ENCODE measurements around a stretch of chr15.

DNA sequence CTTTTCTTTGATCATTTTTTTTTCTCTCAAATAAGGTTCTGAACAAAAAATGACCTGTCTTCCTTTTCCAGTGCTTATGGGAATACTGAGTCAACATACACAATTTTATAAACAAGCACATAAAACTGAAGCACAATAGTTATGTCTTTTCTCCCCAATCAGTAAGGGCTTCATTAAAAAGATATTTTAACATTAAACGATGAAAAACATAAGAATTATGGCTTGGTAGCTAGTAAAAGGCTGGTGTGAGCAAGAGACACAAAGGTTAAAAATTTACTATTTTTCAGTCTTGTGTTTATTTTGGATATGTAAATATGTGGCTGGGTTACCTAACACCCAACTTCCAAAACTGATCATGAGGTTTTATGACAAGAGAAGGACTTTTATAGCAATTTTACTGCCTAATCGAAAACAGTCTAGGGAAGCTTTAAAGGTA, 102.1 kb upstream of the TLN2 start:
- RRBS, result no CpG with 5 or more reads among the region's 2 CpGs

DNA sequence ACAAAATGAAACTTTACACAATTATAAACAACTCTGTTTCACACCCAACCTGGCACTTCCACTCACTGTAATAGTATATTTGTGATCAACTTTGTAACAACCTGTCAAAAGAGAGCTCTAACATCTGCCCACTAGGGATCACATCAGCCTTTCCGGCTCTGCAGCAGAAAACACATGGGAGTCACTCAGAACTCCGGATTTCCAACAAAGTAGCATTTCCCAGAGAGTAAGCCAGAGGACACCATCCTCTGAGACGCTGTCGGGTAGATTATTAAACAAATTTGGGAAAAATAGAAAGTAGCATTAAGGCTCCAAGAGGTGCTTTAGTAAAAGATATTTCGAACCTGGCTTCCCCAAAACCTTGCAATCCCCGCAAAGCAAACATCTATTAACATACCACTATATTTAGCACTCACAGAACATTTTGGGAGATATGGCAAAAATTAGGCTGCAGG, 101.6 kb upstream of the TLN2 start:
- RRBS, result no CpG with 5 or more reads among the region's 6 CpGs

GRCh38 chr15:62326181-62326768, 64.1 kb upstream of the TLN2 start:
- RRBS, result no CpG with 5 or more reads among the region's 4 CpGs

GRCh38 chr15:62350527-62351001, 39.8 kb upstream of the TLN2 start:
- RRBS, result 92% methylated on average over 2 of the region's 16 CpGs

GRCh38 chr15:62701950-62702200, 311.5 kb downstream of the TLN2 start:
- RRBS, result no CpG with 5 or more reads among the region's 6 CpGs

DNA sequence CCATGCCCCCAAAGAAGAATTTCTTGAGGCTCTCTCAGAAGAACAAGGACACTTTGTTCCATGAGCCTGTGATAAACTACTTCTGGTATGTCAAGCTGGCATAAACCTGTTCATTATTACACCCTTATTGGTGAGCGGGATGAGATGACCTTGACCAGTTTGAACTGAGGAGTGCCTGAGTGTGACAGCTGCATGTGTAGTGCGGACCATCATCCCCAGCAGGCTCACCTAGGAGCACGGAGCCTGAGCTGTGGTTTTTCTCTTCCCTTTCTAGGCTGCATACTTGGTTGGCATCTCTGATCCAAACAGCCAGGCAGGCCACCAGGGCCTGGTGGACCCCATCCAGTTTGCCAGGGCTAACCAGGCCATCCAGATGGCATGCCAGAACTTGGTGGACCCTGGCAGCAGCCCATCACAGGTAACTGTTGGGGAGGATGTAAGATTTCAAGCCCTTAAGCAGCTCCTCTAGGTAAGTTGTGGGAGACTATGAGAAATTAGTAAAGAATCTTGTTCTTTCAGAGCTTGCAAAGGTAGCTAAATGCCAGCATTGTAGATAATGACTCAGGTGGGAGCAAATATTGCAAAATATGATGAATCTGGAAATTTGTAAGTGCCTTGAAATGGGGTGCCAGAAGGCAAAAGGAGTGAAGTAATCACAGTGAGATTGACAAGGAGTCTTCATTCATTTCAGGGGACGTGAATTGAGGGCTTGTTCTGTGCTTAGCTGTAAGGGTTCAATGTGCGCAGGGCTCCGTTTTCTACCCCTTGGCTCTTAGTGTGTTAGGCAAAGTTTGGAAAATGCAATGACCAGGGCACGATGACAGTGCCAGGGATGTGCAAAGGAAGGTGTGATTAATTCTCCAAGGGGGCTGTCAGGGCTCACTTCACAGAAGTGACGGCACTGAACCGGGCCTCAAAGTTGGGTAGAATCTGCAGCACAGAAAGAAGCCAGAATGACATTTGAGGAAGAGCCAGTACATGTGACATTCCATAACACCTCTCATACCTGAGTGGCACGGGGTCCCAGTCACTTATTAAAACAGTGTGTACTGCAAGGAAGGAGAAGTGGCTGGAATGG, 288.7 kb upstream of the TPM1 start:
- RRBS, result no CpG with 5 or more reads among the region's 10 CpGs

DNA sequence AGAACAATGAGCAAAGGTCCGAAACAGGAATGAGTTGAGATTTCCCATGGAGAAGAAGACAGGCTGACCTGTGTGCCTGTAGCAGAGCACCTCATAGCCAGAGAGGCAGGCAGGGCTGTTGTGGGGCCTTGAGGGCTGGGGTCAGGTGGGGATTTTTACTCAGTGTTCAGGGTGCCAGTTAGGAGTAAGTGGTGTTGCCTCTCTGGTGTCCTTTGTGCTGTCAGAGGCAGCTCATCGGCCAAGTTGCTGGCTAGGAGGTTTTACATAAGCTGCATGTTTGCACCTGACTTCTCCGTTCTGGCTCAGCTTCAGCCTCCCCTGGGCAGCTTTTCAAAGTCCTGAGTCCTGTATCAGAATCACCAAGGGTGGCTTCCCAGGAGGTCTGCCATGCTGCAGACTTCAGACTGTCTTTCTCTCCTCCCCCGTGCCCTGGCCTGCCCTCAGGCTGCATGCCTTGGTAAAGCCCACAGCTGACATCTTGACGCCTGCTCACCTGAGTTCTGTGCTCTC, 242.6 kb upstream of the TPM1 start:
- RRBS, result no CpG with 5 or more reads among the region's 5 CpGs

- RRBS, result no CpG with 5 or more reads among the region's 15 CpGs
These were observed 206.8 kb upstream of the TPM1 start for GRCh38 chr15:62835725-62836088.

- RRBS, result no CpG with 5 or more reads among the region's 9 CpGs
These were observed 148.2 kb upstream of the TPM1 start for GRCh38 chr15:62894311-62894857.

DNA sequence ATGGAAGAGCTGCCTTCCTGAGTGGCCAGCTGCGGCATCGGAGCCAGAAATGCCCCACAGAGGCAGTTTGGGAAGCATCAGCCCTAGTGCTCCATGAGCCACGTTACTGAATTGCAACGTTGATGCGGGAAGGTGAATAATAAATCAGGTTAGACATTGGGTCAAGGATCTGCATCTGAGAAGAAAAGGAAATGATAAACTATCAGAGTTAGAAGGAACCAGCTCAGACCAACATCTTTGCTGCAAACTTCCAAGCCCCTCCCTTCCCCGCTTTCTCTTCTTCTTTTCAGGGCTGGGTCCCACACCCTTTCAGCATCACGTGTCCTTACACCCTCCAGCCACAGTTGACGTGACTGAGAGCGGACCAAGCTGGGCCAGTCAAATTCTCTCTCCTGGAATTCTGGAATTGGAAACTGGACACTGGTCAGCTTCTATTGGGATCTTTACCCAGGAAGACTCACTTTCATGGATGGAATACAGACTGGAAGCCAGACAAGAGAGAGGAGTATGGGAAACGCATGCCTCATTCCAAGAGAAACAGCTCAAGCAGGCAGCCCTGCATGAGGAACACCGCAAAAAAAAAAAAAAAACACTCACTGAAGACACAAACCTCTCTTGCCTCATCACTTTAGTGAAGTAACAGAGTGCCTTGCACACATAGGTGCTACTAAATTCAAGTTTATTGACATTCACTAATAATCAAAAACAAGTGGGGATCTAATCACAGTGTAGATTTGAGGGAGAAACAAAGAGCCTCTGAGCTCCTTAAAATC, 12.5 kb upstream of the TPM1 start:
- RRBS, result no CpG with 5 or more reads among the region's 11 CpGs

GRCh38 chr15:63045243-63046137, 2.9 kb downstream of the TPM1 start:
- RRBS, result no CpG with 5 or more reads among the region's 8 CpGs

DNA sequence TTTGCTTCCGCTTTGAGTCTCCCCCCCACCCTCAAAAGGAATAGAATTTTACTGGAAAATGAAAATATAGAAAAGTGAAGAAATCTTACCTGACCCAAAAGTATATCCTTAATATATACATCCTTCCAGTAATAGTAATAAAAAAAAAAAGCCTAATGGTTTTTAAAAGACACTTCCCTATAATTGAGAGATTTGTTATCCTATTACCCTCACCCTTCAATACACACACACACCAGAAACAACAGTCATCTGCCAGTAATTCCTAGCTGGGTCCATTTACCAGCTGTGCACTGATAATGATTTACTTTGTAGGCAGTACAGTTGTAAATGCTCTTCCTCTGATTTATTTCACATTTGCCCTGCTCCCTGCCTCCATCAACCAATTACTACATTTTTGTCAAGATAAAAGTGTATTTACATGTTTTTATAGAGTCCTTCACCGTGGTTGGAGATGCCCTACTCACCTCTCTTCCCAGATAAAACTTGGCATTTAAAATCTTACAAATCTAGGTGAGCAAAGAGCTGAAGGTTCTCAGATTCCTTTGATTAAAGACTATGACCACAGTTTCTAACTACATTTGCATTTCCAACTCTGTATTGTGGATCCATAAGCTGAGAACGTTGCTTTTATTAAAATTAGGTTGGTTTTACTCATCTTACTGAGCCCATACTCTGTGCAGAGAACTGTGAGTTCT, 12.5 kb downstream of the TPM1 start:
- RRBS, result no CpG with 5 or more reads among the region's 3 CpGs

DNA sequence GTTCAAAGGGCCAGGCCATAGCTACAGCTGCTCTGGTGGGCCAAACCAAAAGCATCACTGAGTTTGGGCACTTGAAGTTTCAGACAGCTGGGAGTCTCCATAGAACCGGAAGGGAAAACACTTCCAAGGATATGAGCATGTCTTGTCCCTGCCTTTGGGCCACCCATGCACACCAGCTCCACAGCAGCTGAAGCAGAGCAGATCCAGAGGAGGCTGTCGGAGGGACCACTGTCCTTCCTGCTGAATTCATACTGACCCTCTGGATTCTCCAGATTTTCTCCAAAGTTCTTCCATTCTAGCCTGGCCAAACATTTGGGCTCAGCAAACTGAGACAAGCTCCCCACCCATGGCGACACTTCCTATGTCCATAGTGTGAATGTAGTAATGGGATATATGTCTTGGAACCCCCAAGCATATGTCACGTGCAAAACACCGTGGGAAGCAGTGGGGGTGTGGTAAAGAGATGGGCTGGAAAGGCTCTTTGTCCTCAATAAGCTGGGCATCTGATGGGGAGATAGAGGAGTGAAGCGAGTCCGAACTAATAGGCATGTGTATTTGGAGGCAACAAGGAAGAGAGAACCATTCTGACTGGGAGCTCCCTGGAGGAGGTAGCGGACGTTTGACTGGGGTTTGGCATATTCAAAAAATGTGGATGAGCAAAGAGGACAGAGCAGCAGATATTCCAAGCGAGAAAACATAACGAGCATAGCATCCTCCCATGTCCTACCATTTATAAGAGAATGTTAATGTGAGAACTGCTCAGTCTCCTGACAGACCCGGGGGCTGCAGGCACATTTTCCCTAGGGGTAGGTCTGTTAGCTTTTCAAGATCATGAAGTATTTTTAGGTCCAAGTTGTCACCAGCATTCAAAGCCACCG, 25.4 kb downstream of the TPM1 start:
- RRBS, result no CpG with 5 or more reads among the region's 13 CpGs

- RRBS, result no CpG with 5 or more reads among the region's 6 CpGs
These were observed 29.0 kb downstream of the TPM1 start for GRCh38 chr15:63071453-63072125.

DNA sequence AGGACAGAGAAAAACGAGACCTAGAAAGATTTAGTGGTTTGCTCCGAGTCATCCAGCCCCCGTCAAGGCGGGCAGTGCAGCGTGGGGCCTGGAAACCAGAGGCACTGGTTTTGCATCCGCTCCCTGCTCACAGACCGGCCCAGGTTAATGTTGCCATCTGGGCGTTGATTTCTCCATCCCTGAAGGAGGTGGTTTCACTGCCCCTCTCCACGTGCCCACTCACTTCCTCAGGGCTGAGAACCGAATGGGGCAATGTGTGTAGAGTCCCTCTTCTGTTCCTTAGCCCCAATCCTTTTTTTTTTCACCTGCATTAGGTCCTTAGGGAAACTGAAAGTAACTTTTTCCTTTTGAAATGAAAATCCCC, 32.8 kb downstream of the TPM1 start:
- RRBS, result no CpG with 5 or more reads among the region's 10 CpGs

DNA sequence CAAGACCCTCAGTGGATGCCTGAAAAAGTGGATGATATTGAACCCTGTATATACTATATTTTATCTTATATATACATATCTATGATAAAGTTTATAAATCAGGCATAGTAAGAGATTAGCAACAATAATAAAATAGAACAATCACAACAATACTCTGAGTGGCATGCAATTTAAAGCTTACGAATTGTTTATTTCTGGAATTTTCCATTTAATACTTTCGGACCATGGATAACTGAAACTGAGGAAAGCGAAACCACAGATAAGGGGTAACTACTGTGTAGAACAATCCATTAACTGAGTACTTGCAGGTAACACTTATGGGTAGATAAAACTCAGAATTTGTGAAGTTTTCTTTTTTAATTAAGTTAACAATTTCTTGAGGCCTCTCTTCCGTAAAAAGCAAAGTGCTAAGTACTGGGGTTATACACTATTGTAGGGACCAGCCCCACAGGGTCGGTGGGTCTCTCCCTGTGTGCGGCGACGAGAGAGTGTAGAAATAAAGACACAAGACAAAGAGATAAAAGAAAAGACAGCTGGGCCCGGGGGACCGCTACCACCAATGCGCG, 1.4 kb downstream of the LACTB start:
- RRBS, result no CpG with 5 or more reads among the region's 12 CpGs

DNA sequence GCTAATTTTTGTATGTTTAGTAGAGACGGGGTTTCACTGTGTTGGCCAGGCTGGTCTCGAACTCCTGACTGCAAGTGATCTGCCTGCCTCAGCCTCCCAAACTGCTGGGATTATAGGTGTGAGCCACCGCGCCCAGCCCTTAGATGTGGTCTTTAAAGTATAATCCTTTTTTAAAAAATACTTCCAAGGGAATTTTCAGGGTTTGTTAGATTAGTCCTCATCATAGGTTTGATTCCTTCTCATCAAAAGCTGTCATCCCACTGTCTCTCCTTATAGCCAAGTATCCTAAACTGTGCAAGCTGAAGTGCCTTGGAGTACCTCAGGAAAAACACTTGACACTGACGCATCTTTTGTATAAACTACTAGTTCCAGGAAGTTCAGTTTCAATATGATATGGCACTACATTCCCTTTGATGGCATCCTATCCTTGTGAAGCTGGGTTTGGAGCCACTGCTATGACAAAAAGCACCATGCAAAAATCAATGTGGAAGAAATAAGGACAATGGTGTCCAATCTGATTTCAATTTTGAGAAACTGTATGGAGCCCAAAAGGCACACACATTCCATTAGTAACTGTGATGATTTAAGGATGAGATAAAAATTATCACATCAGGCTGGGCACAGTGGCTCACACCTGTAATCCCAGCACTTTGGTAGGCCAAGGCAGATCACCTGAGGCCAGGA, 5.7 kb downstream of the RPS27L start:
- RRBS, result no CpG with 5 or more reads among the region's 5 CpGs

DNA sequence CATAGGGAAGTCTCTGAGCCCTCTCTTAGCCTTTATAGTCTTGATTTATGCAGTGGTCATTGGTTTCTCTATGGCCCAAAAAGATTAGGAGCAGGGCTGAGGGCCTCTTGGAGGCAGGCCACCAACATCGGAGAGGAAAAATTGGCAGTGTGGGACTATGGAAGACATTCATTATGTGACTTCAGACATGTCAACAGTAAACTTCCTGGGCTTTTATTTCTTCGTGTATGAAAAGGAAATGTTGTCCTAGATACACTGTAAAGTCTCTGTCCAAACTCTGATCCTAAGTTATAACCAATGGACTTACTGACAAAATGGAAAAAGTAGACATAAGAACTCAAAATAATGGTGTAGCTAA, 13.5 kb downstream of the RAB8B start:
- RRBS, result no CpG with 5 or more reads among the region's 2 CpGs

- RRBS, result no CpG with 5 or more reads among the region's 5 CpGs
These were observed 10.9 kb upstream of the CA12 start for GRCh38 chr15:63392669-63392897.

- RRBS, result no CpG with 5 or more reads among the region's 4 CpGs
These were observed 35.0 kb downstream of the USP3 start for GRCh38 chr15:63539393-63539798.

All from foreskin fibroblast (primary cell).